ENCODE measurements around a stretch of chr6.

DNA sequence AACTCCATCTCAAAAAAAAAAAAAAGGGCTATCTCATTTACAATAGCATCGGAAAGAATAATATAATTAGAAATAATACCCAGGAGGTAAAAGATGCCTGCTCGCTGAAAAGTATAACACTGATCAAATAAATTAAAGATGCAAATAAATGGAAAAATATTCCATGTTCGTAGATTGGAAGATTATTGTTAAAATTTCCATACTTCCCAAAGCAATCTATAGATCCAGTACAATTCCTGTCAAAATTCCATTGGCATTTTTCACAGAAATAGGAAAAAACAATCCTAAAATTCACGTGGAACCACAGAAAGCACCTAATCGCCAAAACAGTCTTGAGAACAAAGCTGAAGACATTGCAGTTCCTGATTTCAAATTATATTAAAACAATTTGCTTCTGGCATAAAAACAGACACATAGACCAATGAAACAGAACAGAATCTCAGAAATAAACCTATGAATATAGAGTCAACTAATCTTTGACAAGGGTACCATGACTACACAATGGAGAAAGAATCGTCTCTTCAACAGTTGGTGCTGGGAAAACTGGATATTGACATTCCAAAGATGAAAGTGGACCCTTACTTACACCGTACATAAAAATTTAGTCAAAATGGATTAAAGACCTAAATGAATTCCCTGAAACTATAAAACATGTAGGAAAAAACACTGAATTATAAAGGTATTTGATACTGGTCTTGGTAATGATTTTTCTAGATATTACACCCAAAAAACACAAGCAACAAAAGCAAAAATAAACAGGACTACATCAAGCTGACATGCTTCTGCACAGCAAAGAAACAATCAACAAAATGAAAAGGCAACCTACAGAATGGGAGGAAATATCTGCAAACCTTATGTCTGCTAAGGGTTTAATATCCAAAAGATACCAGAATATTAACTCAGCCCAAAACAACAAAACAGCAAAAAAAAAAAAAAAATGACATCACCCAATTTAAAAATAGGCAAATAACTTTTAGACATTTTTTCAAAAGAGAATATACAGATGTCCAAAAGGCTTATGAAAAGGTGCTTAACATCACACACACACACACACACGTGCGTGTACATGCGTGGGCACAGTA lies 51.9 kb downstream of the QKI start:
- CAGE, long polyA plus RNA, result no peak
- RRBS, result no CpG with 5 or more reads among the region's 10 CpGs

DNA sequence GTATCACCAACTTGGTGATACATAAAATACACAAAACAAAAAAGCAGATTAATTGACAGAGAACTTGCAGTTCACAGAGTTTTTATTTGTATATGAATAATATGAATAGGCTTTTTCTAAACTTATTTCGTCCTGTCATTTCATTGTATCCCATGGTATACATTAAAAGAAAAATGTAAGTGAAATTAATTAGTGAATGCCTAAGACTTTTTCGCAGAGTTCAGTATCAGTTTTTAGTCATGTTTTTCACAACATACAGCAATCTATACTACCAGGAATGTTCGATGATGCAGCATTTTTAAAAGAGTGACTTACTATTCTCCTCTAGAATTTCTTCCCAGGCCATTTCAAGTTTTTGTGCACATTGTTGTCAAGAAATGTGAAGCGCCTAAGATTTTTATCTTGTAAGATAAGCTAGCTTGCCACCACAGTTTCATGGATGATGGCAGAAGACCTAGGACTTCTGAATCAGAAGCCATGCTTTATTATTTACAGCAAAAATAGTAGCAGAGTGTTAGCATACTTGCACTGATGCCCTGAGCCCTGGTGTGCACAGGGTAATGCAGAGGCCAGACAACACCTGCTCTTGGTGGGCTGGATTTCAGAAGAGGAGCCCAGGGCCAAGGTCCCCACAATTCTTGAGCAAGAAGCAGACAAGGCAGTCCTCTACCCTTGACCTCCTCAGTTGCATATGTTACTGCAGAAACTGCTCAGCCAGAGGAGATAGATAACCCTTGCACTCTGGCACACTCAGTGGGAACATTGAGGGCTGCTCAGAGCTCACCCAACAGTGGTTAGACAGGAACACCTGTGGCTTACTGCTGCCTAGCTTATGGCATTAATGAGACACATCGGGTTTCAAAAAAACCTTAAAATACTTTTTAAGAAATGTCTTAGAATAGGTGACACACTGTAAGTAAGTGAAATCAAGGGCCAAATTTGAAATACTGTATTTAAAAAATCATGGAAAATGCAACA lies 99.1 kb downstream of the QKI start:
- CAGE, long polyA plus RNA, result no peak
- RRBS, result no CpG with 5 or more reads among the region's 5 CpGs

DNA sequence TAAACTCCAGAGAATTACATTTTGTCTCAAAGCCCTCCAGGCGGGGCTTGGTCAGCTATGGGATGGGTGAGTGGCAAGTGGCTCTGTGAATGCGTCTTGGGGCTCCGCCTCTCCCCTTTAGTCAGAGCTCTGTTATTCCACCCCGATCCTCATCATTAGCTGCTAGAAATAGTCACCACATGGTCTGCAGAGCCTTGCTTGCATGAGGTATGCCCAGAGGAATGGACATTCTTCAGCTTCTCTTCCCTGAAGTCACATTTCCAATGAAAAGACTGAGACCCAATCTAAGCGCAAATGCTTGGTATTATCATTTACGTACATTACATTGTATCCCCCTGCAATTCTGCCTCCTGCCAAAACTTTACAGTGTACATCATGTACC lies 540.7 kb downstream of the QKI start:
- CAGE, long polyA plus RNA, result no peak
- RRBS, result no CpG with 5 or more reads among the region's 6 CpGs

GRCh38 chr6:164105679-164106136 lies 691.2 kb downstream of the QKI start:
- CAGE, long polyA plus RNA, result no peak
- RRBS, result no CpG with 5 or more reads among the region's 16 CpGs

DNA sequence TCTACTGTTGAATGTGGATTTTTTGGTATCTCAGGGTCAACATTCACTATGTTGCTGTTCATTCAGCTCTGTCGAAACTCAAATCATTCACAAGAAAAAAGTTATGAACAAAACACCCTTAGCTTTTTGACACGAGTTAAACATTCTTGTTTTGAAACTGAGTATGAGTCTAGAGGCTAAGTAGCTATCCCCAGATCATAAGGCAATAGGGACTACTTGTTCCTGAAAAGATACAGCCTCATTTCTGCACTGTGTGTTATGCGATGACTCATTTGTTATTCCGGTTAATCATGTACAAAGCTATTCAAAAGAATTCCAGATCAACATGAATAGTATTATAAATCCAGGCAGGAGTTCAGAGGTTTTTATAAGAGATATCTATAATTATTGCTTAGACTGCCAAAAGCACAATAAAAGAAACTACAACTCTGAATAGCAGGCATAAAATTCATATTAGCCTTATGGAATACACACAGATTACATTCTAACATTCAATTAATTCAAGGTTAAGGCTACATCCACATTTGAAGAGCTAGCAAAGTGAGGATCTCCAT lies 908.1 kb downstream of the QKI start:
- CAGE, long polyA plus RNA, result no peak
- RRBS, result no CpG with 5 or more reads among the region's 4 CpGs

DNA sequence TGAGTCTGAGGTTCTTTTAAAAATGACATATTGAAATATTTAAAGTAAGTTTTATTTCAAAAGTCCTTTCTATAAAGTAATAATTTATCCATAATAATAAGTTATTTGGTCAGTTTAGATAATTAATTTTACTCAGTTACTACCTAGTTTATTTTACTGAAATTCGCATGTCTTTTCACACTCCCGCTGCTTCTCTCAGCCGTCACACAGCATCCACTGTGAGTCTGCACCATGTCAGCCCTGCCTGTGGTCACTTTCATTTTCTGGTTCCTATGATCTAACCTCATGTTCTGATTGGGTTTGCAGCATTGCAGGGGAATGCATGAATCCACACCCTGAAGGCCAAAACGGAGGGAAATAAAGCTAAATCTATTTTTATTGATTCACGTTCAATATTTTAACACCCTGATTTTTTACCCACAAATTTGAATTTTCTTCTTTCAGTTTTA lies 47.4 kb downstream of the PDE10A start:
- CAGE, long polyA plus RNA, result no peak
- RRBS, result no CpG with 5 or more reads among the region's 5 CpGs

DNA sequence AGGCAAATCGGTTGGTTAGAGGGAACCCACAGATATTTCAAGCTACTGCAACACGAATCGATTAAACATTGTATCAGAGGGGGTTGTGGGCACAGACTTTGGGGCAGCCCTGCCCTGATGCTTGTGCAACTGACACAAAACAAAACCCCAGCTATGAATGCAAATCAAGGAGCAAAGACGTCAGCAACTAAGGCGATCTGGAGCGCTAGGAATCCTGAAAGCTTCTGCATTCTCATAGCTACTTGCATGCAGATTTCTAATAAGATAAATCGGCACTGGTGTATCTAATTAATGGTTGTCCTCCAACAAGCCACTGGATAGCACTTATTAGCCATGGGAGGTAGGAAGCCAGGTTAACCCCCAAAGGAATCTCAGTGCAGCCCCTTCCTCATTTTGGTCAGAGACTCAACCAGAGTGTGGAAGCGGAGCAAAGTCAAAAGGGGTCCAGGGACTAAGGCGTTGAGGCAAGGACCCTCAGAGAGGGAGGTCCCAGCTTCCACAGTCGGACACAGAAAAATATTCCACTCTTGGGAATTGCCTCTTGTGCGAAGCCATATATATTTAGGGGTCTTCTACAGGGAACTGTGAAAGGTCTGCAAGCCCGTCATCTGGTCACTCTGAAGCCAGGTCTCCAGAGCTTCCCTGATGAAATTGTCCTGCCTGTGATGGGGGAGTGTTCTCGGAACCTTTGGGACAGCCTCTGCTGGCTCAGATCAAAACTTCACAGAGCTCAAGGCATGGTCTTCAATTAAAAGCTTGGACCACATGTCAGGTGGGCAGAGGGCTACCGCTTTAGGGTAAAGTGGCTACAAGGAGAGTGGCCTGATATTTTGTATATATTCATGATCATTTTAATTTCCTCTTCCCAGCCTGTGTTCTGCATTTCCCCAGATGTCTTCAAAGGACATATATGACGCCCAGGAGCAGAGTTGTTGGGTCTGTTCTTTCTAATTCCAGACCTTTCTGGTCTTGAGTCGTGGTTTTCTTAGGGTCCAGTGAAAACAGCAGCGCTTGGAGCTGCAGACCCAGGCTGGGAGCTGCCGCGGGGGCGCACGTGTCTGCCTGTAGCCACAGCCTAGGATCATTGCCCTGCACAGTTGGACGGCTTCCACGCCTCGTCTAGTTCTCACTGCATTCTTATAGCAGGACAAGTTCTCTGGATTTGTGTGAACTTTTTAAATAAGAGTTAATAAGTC lies 160.7 kb downstream of the TBXT start:
- CAGE, long polyA plus RNA, result no peak
- RRBS, result no CpG with 5 or more reads among the region's 24 CpGs

- CAGE, long polyA plus RNA, result no peak
- RRBS, result no CpG with 5 or more reads among the region's 14 CpGs
Observed at GRCh38 chr6:166057791-166058700, 109.6 kb downstream of the TBXT start.

- CAGE, long polyA plus RNA, result no peak
- RRBS, result no CpG with 5 or more reads among the region's 12 CpGs
Observed at GRCh38 chr6:166341275-166341866, 974 bp downstream of the SFT2D1 start.

GRCh38 chr6:166418860-166419118 lies 36.0 kb upstream of the MPC1 start:
- CAGE, long polyA plus RNA, result no peak
- RRBS, result no CpG with 5 or more reads among the region's 5 CpGs

GRCh38 chr6:166470547-166470847 lies 87.8 kb upstream of the MPC1 start:
- CAGE, long polyA plus RNA, result no peak
- RRBS, result no CpG with 5 or more reads among the region's 11 CpGs

DNA sequence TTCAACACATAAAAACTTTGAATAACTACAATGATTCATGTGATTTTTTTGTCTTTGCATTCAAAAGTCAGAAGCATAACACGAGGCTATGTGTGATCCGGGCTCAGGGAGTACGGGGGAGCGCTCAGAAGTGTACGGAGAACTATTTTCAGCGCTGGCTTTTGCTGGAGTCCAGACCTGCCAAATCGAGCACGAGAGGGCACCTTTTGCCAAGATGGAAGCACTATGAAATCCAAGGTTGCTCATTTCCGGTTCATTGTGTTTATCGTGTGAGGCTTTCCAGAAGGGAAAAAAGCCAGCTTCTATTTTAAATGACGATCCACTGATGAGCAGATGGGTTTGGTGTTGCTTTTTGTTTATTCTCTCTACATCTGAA lies 11.3 kb downstream of the RAMACL start:
- CAGE, long polyA plus RNA, result no peak
- RRBS, result no CpG with 5 or more reads among the region's 11 CpGs

DNA sequence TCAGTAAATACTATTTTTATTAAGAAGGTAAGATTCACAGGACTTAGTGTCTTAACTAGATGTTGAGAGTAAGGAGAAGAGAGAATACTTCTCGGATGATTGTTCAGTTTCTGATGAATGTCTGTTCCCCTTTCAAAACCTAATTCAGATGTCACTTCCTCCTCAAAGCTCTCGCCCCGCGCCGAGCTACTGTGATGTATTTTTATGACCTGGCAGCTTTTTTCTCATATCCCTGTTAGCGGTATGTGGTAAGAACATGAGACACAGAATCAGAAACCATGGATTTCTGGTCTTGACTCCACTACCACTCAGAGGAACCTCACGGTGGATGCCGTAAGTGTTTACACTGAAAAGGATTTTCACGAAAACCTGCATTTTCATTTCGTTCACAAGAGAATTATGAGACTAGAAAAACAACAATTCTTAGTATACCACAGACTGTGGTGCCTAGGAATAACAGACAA lies 48.4 kb downstream of the CEP43 start:
- CAGE, long polyA plus RNA, result no peak
- RRBS, result no CpG with 5 or more reads among the region's 10 CpGs

- CAGE, long polyA plus RNA, result no peak
- RRBS, result no CpG with 5 or more reads among the region's 18 CpGs
Observed at GRCh38 chr6:167092487-167093207, 30.2 kb upstream of the CCR6 start.

GRCh38 chr6:167103059-167103712 lies 19.7 kb upstream of the CCR6 start:
- CAGE, long polyA plus RNA, result no peak
- RRBS, result no CpG with 5 or more reads among the region's 8 CpGs

DNA sequence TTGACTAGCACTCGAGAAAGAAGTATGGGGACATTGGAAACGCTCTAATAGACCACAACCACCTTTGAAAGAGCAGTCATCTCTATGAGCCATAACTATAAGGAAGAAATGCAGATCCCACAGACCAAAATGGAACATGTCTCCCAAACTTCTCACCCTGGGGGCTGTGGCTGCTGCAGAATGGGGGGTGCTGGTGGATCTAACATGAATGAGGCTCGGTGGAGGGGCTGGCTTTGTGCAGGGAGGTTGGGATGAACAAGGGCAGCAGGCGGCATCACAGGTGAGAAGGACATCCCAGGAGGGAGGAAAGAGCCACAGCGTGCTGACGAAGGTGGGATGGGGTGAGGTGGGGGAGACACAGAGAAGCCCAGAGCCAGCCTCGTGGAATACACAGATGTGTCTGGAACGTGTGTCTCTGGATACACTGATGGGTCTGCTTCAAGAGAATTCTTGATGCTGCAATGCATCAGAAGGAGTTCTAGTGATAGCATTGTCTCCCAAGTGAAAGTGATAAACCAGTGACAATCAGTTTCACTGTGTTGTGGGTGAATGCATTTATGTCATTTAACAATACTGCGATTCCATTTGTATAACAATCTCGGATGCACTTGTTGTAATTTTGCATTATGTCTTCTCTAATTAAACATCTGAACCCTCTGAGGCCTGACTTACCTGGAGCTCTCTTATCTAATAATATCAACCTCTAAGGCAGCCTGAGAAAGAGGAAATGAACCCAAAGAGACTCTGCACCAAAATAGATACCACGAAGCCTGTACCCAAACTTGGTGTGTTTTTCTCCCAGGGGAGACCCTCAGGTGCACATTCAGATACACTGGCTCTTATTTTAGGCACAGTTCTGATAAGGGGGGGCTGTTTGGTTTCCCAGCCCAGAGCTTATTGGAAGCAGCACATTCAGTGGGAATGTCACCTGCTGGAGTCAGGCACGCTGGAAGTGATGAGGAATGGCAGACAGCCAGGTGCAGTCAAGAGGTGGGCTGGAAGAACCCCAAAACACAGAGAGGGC lies 10.2 kb upstream of the CCR6 start:
- CAGE, long polyA plus RNA, result no peak
- RRBS, result no CpG with 5 or more reads among the region's 12 CpGs

DNA sequence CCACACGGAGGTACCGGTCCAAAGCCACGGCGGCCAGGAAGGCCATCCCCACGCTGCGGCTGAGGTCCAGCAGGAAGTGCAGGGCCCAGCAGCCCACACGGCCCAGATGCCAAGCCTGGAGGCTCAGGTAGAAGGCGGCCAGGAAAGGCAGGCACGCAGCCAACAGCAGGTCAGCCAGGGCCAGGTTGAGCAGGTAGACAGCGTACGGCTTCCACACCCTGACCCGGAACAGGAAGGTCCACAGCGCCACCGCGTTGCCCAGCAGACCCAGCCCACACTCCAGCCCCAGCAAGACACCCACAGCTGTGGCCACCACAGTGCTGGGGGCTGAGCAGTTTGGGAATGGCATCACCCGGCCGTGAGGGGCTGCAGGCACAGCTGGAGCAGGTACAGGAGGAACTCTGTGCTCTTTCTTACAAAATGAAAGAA lies 283 bp downstream of the GPR31 start:
- CAGE, long polyA plus RNA, result no peak
- RRBS, result 76% methylated on average over 7 of the region's 17 CpGs

GRCh38 chr6:167241682-167242346 lies 49.3 kb upstream of the UNC93A start:
- CAGE, long polyA plus RNA, result no peak
- RRBS, result no CpG with 5 or more reads among the region's 25 CpGs

DNA sequence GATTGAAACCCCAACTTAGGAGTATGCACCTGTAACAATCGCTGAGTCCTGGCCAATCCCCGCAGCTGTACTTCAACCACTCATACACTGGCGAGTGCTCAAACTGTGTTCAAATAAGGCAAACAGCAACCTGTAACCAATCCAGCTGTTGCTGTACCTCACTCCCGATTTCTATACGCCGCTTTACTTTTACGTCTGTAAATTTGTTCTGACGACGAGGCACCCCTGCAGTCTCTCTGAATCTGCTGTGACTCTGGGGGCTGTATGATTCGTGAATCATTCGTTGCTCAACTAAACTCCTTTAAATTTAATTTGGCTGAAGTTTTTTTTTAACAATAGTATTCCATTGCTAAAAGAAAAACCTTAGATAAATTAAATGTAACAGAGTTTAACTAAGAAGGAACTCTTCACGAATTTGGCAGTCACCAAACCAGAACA lies 6.8 kb downstream of the TTLL2 start:
- CAGE, long polyA plus RNA, result no peak
- RRBS, result no CpG with 5 or more reads among the region's 12 CpGs

DNA sequence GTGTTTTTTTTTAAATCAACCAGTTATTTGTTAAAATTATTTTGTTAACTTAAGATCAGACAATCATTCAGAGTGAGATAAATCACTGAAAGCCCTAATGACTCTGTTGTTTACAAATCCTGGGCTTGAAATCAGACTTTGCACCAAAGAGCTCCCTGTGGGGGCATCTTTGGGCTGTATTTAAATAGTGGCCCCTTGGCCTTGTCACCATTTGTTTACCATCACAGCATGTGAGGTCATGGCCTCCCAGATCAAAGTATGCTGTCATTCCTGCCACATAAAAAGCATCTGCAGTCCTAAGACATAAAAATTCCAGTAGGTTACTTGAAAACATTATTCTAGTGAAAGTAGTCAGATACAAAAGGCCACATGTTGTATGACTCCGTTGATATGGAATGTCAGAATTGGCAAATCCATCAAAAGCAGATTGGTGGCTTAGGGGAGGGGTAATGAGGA lies 17.2 kb downstream of the TTLL2 start:
- CAGE, long polyA plus RNA, result no peak
- RRBS, result no CpG with 5 or more reads among the region's 1 CpG